ENCODE measurements around a stretch of chr1.

DNA sequence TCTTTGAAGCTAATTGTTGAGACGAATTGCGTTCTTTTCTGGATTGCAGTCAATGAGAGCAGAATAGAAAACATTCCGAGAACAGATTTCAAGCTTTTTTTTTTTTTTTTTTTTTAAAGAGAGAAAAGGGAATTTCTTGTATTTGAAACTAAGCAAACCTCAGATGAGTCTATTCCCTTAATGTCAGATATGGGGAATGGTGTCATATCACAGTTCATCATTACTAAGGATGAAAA lies 30.1 kb downstream of the PDPN start:
- RRBS = no CpG with 5 or more reads among the region's 3 CpGs

- RRBS = no CpG with 5 or more reads among the region's 5 CpGs
These were observed 1.4 kb downstream of the PRDM2 start for GRCh38 chr1:13701355-13701820.

GRCh38 chr1:13728191-13728675 lies 28.2 kb downstream of the PRDM2 start:
- RRBS = no CpG with 5 or more reads among the region's 4 CpGs

- RRBS = no CpG with 5 or more reads among the region's 17 CpGs
These were observed 93.4 kb downstream of the PRDM2 start for GRCh38 chr1:13792984-13794129.

DNA sequence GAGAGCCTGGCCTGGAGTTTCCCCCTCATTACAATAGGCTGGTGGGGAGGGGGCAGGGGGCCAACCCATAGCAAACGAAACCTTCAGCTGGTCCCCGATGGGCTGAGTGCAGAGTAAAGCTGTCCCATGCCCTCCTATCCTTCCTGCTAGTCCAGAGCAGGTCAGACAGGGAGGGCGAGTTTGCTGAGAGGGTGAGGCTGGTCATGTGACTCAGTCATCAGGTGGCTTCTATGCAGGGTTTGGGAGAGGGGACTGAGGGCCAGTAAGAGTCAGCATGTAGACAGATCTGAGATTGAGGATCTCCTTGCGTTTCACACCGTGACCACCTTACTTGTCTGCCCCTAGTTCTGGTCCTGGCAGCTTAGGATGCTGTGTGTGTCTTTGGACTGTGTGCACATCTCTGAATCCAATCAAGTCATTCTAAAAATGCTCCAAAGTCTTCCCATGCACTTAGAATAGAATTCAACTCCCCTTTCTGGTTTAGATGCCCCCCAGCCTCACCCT lies 129.5 kb downstream of the PRDM2 start:
- RRBS = no CpG with 5 or more reads among the region's 5 CpGs

DNA sequence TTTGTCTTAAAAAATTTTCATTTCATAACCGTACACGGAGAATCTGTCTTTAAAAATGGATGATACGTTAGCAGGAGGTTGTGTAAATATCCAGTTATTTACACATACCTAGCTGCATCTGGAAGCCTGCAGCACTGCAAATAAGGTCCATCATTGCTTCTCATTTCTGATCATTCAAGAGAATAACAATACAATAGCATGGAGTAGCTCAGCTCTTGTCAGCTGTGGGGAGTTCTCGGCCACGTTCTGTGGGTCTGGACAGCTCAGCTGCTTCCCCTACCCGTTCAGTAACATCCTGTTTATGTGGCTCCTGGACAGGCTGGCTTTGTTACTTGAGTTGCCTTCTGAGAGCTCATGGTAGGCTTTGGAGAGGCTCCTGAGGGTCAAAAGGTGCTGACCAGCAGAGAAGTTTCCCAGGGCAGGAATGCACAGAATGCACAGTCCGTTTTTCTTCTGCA lies 35.9 kb downstream of the KAZN start:
- RRBS = no CpG with 5 or more reads among the region's 7 CpGs

DNA sequence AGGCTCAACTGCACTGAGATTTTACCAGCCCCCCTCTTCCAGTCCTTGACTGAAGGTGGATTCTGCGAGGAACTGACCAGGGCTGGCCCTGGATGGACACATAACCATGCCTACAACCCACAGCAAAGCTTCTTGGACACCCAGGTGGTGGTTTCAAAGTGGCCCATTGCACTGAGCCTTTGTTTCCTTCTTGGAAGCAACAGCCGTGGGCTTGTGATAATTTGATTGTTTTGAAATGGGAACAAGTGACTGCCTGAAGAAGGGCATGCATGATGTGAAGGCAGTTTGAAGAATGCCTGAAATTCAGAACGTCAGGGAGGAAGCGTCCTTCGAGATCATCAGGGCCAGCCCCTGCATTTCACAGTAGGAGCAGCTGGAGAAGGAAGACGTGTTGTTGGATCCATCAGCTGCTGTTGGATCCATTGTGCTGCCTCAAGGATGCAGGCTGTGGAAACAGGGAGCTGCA lies 74.8 kb downstream of the KAZN start:
- RRBS = no CpG with 5 or more reads among the region's 6 CpGs

- RRBS = no CpG with 5 or more reads among the region's 6 CpGs
These were observed 144.0 kb downstream of the KAZN start for GRCh38 chr1:14742467-14742856.

GRCh38 chr1:14758427-14759241 lies 160.1 kb downstream of the KAZN start:
- RRBS = no CpG with 5 or more reads among the region's 6 CpGs

DNA sequence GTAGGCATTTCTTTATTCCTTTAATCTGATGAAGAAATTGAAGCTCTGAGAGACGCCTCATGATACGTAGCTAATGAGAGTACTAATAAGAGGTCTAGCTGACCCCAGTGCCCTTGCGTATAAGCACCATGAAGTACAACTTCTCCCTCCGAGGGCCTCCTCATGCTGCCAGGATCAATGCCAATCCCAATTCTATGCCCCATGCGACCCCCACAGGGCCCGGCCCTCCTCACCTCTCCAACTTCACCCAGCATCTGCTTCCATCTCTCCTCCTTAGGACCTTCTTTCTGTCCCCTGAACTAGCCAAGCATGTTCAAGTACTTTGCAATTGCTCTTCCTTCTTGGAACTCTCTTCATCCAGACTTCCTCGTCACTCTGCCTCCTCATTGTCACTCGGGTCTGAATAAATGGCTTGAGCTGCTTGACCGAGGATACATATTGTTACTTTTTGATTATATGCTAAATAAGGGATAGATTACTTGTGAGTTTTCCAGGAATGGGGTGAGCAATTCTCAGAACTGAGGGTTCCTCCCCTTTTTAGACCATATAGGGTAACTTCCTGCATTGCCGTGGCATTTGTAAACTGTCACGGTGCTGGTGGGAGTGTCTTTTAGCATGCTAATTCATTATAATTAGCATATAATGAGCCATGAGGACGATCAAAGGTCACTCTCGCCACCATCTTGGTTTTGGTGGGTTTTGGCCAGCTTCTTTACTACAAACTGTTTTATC lies 179.0 kb downstream of the KAZN start:
- RRBS = no CpG with 5 or more reads among the region's 13 CpGs

- RRBS = no CpG with 5 or more reads among the region's 19 CpGs
These were observed 228.5 kb upstream of the TMEM51 start for GRCh38 chr1:14925012-14925572.

DNA sequence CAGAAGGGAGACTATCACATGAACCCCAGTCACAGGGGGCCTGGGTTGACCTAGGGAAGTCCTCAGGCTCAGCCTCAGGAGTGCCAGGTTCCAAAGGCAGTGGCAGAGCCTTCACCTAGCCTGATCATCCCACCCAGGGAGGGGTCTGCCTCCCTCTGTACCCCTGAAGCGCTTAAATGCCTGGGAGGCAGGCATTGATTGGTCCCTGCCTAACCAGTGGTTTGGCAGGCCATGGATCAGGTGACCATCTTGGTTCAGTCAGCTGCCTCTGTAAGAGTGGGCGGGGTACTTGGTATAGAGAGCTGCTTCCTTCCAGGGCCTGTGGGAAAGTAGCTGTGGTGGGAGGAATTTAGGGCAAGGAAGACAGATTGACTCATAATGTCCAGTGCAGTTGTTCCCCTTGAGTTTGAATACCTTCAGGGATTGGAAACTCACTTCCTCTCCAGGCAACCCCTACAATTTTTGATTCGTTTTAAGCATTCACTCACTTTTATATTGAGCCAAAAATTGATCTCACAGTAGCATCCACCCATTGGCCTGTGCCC lies 213.6 kb upstream of the TMEM51 start:
- RRBS = no CpG with 5 or more reads among the region's 3 CpGs

DNA sequence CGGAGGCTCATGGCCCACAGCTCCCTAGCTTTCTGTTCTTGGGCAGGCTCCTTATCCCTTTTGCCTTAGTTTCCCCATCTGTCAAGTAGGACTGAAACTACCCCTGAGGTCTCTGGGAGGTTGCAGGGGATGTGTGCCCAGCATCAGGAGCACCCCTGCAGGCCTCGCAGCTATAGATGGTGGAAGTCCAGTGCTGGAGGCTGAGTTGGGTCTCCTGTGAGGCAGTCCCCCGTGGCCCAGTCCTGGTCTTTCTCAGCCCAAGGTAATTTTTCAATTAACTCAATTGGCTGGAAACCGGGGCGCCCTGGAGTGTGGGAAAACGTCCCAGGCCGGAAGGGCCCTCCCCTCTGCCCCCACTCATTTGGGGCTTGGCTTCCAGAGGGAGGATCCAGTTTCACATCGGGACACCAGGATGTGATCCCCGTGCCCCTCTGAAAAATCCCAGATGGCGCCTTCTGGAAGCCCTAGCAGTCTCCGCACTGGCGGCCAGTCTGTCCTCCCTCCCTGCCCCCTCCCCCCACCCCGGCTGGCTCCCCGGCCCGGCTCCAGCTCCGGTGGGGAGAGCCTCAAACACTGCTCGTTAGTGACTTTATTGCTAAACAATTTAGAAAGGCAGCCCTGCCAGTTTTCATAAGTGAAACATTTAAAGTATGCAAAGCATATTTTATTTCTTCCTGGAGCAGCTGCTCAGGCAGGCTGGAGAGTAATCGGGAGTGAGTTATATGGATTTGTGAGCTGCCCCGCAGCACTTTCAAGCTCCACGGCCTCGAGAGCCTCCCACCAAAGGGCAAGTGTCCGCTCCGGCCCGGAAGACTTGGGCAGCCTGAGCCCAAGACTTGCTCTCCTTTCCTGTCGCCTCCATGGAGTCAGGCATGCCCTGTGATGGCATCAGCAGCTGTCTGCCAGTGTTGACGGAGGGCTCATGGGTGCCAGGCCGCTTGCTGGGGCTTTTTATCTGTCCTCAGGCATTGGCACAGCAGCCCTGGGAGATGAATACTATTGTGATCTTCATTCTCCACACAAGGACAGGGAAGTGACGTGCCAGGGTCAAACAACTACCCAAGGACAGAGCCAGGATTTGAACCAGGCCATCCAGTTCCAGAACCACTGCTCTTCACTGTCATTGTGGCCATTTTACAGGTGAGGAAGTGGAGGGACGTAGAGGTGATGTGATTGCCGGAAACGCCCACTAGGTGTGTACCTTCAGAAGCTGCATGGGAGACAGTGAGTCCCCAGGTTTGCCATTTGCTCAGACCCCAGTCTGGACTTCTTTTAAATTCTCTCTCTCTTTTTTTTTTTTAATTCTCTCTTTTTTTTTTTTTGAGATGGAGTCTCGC lies 208.0 kb upstream of the TMEM51 start:
- RRBS = no CpG with 5 or more reads among the region's 32 CpGs

- RRBS = no CpG with 5 or more reads among the region's 16 CpGs
These were observed 192.9 kb upstream of the TMEM51 start for GRCh38 chr1:14960519-14961157.

DNA sequence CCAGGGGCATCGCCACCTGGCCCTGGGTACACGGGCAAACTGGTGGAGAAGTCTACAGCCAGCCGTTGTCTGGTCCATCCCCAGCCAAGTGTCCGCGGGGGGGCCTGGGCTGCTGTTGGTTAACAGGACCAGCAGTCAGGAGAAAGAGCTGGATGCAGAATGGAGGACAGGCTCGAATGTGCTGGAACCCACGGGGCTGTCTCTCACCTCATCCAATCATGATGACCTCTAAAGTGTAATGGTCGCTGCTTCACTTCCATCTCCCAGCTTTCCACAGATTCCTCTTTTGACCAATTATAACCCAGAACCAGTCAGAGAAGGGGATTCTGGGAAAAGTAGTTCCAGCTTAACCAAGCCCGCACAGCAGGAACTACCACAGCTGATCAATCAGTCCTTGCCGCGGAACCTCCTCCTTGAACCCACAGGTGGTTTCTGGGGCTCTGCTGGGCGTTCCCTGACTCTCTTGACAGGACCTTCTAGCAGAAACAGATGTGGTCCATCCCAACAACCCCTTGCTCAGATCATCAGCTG lies 17.9 kb downstream of the TMEM51 start:
- RRBS = no CpG with 5 or more reads among the region's 12 CpGs

DNA sequence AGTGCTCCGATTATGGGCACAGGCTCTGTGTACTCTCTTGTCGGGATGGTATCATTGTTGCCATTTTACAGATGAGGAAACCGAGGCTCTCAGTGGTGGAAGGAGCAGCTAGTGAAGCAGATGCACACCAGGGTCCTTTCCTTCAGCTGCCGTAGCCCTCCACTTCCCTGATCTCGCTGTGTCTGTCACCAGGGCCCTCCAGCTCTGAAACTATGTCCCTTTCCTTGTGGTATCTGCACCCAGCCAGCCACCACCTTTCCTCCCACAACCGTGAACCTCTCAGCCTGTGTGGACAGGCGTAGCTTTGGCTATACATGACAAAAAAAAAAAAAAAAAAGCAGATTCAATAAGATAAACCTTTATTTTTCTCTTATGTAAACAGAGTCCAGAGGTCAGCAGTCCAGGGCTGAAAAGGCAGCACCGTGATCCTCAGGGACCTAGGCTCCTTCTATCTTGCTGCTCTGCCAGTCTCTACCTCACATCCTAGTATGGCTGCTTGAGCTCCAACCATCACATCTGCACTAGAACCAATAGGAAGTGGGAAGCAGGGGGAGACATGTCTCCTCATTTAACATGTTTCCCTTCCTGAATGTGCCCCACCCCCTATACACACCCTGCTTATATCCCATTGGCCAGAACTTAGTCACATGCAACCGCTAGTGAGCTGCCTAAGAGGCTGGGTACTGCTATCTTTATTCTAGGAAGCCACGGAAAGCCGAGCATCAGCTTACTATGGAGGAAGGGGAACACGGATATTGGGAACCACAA lies 44.3 kb downstream of the TMEM51 start:
- RRBS = no CpG with 5 or more reads among the region's 12 CpGs

DNA sequence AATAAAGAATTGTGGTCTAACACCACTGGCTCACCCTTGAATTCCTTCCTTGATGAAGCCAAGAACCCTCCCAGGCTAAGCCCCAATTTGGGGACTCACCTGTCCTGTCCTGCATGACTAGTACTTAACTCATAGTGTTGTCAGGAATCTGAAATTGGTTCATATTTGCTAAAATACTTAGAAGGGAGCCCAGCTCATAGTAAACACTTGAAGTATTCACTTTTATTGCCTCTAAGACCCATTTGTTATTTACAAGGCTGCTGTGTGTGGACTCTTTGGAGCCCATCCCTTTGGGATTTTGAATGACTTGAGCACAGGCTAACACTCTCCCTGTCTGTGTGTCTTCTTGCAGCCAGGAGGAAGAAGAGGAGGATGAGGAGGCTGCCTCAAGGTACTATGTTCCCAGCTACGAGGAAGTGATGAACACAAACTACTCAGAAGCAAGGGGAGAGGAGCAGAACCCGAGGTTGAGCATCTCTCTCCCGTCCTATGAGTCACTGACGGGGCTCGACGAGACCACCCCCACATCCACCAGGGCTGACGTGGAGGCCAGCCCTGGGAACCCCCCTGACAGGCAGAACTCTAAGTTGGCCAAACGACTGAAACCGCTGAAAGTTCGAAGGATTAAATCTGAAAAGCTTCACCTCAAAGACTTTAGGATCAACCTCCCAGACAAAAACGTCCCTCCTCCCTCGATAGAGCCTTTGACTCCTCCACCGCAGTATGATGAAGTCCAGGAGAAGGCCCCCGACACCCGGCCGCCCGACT lies 27.9 kb upstream of the FHAD1 start:
- RRBS = no CpG with 5 or more reads among the region's 17 CpGs

GRCh38 chr1:15340305-15340818 lies 69.3 kb upstream of the EFHD2 start:
- RRBS = no CpG with 5 or more reads among the region's 5 CpGs

GRCh38 chr1:15370697-15371769 lies 38.7 kb upstream of the EFHD2 start:
- RRBS = no CpG with 5 or more reads among the region's 25 CpGs

DNA sequence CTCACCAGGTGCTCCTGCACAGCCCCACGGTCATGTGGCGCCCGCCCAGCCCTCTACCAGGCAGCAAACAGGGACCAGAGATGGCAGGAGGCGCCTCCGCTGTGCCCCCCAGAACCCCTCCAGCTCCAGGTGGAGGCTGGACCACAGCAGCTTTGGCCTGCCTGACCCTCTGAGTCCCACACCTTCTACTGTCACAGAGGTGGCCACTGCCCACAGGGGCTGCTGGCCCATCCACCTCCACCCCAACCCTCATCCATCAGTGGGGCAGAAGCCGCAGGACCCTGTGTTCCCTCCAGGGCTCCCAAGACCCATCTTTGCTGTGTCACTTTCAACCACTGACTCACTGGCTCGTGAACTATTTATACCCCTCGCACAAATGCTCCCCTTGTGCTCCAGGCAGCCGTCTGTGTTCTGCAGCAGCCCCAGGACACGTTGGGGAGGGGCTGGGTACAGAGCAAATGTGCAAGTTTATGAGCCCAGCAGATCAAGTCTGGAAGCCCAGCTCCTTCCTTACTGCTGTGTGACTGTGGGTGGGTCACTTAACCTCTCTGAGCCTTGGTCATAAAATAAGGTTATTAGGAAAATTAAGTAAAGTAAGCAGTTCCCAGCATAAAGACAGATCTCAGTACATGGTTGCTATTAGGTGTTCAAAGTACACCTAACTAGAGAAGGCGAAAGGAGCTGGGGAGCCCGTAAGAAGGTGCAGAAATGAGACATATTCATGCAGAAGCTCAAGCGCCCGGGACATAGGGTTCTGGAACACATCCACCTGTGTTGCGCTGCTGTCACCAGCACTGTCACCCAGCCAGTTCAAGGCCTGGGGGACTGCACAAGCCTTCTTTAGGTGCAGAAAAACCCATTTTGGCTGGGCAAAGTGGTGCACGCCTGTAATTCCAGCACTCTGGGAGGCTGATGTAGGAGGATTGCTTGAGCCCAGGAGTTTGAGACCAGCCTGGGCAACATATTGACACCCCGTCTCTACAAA lies 13.6 kb downstream of the EFHD2 start:
- RRBS = no CpG with 5 or more reads among the region's 17 CpGs